ENCODE results near the genes ZNF730, ZNF675, POP4 and CCNE1.

GRCh38 chr19:21440858-21441467 is 44.0 kb downstream of the ZNF493 start:
- RRBS, 2 experiments = no CpG with 5 or more reads among the region's 2 CpGs

DNA sequence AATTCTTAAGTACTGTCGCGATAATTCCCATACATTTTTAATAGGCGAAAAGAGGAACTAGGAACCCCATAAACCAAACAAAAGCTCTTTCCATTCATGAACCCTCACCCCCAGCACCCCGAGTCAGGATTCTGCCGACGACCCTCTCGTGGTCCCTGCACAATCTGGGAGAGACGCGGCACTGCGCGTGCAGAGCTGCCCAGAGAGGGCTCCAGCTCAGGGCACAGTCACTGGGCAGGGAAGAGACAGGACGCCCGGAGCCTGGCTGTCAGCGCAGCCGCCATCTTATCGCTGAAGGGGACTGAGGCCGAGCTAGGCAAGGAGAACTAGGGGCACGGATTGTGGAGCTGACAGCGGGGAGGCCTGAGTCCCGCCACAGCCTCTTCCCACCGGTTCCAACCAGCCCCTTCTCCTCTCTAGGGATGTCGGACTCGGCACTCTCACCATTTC is 370 bp downstream of the ZNF98 start:
- RRBS, 2 experiments = no CpG with 5 or more reads among the region's 23 CpGs

- RRBS, 2 experiments = no CpG with 5 or more reads among the region's 7 CpGs
Observed at GRCh38 chr19:22427119-22427385, 4.9 kb upstream of the ZNF98 start.

DNA sequence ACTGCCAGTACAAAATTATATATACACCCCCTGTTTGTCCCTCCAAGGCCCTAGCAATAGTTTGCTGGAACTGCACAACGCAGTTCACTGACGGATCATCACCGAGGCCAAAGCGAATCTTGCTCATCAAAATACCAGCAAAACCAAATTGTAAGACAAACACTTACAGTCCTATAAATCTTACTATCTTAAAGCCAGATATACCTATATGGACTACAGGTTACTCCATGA is 104.4 kb upstream of the ZNF492 start:
- RRBS, 2 experiments = no CpG with 5 or more reads among the region's 4 CpGs

GRCh38 chr19:23074782-23075933 is 41.7 kb upstream of the ZNF730 start:
- RRBS, 2 experiments = 70 to 87% methylated on average over 9 of the region's 70 CpGs

DNA sequence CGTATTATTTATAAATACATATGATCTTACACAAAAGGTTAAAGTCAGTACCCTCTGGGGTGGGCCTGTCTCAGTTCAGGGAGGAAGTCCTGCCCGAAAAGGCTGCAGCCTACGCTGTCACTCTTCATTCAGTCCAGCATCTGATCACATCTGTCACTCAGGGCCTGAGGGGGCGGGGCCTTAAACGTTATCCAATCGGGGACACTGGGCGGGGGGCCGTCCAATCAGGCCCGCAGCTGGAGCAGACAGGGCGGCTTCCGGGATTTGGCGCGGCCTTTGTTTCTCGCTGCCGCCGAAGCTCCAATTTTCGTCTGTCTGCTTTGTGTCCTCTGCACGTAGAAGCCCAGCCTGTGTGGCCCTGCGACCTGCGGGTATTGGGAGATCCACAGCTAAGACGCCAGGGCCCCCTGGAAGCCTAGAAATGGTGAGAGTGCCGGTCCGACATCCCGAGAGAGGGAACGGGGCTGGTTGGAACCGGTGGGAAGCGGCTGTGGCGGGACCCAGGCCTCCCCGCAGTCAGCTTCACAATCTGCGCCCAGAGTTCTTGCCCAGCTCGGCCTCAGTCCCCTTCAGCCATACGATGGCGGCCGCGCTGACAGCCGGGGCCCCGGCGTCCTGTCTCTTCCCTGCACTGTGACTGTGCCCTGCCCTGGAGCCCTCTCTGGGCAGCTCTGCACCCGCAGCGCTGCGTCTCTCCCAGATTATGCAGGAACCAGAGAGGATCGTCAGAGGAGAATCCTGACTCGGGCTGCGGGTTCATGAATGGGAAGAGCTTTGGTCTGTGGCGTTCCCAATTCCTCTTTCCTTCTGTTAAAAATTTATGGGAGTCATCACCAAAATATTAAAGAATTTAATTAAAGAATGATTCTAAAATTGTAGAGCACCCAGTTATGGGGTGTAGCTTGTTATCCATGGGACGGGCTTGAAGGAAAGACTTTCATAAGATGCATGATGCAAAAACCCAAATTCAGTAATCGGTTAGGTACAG is at the start of gene ZNF730:
Gene ZNF730 (plus strand): TSS at position 273 of the 988 bp plus-strand sequence.
- RRBS, 2 experiments = no CpG with 5 or more reads among the region's 47 CpGs

- RRBS, 2 experiments = no CpG with 5 or more reads among the region's 42 CpGs
Observed at GRCh38 chr19:23203685-23204403, 46.4 kb downstream of the ZNF724 start.

- RRBS, 2 experiments = no CpG with 5 or more reads among the region's 7 CpGs
Observed at GRCh38 chr19:23261216-23262037, 11.2 kb upstream of the ZNF724 start.

DNA sequence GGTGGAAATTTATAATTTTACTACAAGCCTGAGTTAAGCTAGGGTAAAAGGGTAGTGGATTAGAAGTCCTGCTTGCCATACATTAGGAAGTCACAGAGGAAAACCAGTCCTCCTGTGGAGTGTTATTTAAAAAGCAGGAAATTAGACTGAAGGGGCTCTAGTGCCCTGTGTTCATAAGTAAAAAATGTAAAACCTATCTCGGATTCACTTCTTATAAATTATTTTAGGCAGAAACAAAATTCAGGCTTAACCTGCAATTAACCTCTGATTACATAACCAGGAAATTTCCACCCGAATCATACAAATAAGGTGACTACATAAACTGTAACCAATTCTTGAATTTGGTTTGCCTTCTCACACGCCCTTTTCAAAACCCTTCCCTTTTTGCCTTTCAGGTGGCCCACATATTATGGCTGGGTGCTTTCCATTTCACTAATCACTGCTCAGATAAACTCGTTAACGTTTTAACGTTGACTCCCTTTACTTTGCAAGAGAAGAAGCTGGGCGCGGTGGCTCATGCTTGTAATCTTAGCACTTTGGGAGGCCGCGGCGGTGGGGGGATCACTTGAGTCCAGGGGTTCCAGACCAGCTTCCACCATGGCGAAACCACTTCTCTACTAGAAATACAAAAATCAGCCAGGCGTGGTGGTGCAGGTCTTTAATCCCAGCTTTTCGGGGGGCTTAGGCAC is 19.6 kb upstream of the ZNF91 start:
- RRBS, 2 experiments = no CpG with 5 or more reads among the region's 14 CpGs

DNA sequence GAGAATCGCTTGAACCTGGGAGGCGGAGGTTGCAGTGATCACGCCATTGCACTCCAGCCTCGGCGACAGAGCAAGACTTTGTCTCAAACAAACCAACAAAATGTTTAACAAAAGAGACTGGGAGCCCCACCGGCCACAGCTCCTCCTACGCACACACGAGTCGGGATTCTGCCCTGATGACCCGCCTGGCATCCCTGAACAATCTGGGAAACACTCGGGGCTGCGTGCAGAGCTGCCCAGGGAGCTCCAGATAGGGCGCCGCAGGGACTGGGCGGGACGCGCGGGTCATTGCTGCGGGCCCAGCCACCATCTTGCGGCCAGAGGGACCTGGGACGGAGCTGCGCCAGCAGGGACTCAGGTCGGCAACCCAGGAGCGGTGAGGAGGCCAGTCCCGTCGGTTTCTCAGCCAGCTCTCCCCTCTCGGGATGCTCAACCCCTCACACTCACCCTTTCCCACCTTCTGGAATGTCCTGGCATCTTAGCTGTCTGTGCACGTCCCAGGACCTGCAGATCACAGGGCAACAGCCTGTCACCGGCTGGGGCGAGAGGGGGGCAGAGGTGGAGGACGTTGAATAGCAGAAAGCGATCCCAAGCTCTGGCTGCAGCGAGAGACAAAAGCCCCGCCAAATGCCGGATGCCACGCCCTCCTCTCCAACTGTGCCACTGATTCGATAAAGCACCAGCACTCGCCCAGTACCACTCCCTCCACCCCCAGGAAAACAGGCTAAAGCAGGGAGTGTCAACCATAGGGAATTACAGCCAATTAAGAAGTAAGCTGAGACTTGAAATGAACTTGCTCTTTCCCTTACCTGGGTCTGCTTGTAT is 20.4 kb upstream of the ZNF91 start:
- RRBS, 2 experiments = 3 to 8% methylated on average over 3 of the region's 38 CpGs

GRCh38 chr19:23471257-23471600 is 76.0 kb upstream of the ZNF91 start:
- RRBS, 2 experiments = no CpG with 5 or more reads among the region's 25 CpGs

DNA sequence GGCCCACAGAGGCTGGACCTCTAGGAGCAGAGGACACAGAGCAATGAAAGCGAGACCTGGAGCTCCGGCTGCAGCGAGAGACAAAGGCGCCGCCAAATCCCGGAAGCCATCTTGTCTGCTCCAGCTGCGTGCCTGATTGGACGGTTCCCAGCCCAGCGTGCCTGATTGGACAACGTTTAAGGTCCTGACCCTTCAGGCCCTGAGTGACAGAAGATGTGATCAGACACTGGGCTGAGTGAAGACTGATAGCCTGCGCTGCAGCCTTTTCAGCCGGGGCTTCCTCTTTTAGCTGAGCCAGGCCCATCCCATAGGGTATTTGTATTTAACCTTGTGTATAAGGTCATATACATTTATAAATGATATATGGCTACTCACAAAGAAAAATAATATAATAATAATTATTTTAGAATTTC is at the start of gene ZNF675:
Gene ZNF675 (minus strand): TSS at position 117 of the 413 bp plus-strand sequence.
- RRBS, 2 experiments = no CpG with 5 or more reads among the region's 12 CpGs

GRCh38 chr19:24002762-24003388 is 84.1 kb upstream of the ZNF254 start:
- RRBS, 2 experiments = no CpG with 5 or more reads among the region's 21 CpGs

DNA sequence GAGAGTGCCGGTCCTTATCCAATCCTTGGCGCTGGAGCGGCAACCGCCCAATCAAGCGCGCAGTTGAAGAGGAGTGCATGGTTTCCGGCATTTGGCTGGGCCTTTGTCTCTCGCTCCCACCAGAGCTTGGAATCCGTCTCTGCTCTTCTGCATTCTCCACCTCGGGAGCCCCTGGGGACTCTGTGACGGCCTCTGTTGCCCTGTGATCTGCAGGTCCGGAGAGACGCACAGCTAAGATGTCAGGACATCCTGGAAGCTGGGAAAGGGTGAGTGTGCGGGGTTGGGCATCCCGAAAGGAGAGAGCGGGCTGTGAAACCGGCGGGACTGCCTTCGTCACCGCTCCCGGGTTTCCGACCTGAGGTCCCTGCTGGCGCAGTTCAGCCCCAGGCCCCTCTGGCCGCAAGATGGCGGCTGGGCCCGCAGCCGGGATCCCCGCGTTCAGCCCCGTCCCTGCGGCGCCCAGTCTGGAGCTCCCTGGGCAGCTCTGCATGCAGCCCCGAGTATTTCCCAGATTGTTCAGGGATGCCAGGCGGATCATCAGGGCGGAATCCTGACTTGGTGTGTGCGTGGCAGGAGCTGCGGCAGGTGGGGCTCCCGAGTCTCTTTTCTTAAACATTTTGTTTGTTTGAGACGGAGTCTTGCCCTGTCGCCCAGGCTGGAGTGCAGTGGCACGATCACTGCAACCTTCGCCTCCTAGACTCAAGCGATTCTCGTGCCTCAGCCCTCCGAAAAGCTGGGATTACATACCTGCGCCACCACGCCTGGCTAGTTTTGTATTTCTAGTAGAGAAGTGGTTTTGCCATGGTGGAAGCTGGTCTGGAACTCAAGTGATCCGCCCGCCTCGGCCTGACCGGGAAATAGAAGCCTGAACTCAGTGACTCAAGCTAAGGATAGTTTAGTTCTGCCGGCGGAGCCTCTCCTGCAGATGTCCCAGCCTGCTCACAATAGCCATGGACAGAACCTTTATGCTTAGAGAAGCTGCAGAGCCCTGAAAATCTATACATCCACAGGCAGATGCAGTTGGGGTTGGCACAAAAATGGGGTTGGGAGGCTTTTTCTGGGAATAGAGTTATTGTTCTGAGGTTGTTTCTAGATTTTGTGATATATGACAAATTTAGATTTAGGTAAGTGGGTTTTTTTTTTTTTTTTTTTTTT is 53.3 kb upstream of the ZNF254 start:
- RRBS, 2 experiments = under 1 to 5% methylated on average over 9 to 10 of the region's 53 CpGs

GRCh38 chr19:27801514-27802318 is 1411.2 kb downstream of the UQCRFS1 start:
- RRBS, 2 experiments = no CpG with 5 or more reads among the region's 11 CpGs

DNA sequence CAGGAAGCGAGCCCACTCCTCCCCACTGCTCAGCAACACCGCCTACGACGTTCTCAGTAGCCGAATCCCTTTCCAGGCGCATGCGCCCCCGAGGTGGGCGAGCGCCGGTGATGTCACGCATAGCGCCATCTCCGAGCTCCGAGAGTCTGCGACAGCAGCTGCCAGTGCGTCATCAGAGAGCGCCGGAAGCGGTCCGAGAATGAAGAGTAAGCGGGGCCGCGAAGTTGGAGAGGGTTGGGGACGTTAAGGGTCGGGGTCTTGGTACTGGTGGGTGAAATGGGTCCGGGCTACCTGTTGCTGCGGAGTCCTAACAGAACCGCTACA is at the start of gene POP4:
Gene POP4 (plus strand): TSS at position 164 of the 324 bp plus-strand sequence.
- RRBS, 2 experiments = under 1 to 5% methylated on average over 15 of the region's 29 CpGs

DNA sequence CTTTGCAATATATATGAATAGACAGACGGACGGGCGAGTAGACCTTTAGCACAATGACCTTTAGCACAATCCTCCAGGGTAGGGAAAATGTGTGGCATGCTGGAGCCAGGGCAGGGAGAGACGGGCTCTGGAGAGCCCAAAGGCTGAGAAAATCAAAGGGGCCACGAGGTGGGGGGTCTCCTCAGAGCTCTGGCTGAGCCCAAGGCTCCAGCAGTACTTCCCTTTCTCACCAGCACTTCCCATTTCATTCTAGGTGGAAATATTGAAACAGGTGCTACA is 5.9 kb downstream of the C19orf12 start:
- RRBS, 2 experiments = no CpG with 5 or more reads among the region's 5 CpGs

DNA sequence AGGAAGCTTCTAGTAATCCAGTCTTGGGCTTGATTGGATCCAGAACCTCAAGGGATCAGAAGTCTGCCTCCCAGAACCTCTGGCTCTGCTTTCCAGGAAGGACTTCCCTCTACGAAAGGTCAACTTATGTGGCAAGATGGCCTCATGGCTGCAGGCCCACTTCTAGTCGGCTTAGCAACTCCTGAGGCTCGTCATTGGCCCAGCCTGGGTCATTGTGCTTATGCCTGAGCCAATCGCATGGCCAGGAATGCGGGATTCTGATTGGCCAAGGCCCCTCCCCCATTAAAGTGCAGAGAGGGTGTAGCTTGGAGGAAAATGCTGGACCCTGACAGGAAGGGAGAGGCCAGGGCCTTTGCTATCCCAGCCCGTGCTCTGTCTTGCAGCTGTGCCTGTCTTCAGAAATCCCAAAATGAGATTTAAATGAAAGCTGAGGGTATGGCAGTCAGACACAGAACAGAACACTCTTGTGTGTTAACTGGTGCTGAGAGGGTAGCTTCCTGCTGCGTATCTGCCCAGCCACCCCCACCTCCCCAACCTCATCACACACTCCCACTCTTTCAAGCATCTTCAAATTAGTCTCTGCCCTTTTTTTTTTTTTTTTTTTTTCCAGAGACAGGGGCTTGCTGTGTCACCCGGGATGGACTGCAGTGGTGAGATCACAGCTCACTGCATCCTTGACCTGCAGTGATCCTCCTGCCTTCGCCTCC is 5.5 kb upstream of the CCNE1 start:
- RRBS, 2 experiments = no CpG with 5 or more reads among the region's 9 CpGs

DNA sequence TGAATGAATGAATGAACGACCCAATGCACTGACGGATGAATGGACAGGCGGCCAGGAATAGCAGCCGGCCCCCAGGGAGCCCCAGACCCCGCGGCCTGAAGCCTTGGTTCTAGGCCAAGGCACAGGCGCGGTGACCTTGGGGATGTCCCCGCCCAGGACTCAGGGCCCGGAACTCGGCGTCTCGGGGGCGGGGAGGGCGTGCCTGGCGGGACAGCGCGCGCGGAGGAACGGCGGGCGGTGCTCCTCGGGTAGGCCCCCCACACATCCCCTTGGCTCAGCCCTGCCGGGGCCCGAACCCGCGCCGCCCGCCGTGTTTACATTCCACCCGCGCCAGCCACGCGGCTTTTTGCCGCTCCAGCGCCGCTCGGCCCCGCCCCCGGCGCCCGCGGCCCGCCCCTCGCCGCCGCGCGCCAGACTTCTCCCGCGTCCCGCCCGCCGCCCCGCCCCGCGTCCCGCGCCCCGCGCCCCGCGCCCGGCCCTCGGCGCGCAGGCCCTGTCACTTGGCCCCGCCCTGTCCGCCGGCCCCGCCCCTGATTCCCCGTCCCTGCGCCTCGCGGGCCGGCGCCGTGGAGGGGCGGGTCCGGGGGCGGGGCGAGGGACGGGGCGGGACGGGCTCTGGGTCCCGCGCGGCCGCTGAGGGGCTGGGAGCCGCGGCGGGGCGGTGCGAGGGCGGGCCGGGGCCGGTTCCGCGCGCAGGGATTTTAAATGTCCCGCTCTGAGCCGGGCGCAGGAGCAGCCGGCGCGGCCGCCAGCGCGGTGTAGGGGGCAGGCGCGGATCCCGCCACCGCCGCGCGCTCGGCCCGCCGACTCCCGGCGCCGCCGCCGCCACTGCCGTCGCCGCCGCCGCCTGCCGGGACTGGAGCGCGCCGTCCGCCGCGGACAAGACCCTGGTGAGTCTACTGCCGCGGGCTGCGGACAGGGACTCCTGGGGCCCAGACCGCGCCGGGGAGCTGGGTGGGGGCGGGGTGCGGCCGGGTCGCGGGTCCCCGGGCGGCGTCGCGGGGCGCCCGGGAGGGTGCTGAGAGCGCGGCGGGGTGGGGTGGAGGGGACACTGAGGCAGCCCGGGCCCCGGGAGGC is at the start of gene CCNE1:
Gene CCNE1 (plus strand): TSS at position 729 of the 1,077 bp plus-strand sequence.
- RRBS, 2 experiments = under 1 to 4% methylated on average over 71 to 77 of the region's 160 CpGs

GRCh38 chr19:29837462-29837932 is 25.7 kb downstream of the CCNE1 start:
- RRBS, 2 experiments = 25% methylated on average over 2 of the region's 6 CpGs; no CpG with 5 or more reads in 1 of the 2 experiments